AG09309 (cell line): ENCODE measurements around a stretch of chr14.

- RRBS, result 3% methylated on average over 8 of the region's 56 CpGs
These were observed 5.3 kb upstream of the ZNF839 start for GRCh38 chr14:102313978-102314830.

- RRBS, result no CpG with 5 or more reads among the region's 14 CpGs
These were observed 7.0 kb downstream of the ZNF839 start for GRCh38 chr14:102326521-102326984.

GRCh38 chr14:102450180-102450686 lies 59.3 kb downstream of the ANKRD9 start:
- RRBS, result no CpG with 5 or more reads among the region's 6 CpGs

GRCh38 chr14:102499107-102500070 lies 10.2 kb downstream of the ANKRD9 start:
- RRBS, result no CpG with 5 or more reads among the region's 29 CpGs

- RRBS, result 2% methylated on average over 22 of the region's 47 CpGs
These were observed 693 bp downstream of the ANKRD9 start for GRCh38 chr14:102508751-102509414.

- RRBS, result no CpG with 5 or more reads among the region's 19 CpGs
These were observed 1.8 kb upstream of the RCOR1 start for GRCh38 chr14:102590459-102591253.

DNA sequence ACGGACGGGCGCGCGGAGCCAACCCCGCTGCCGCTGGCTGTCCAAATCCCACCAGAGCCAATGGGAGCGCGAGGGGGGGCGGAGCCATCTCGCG lies 137 bp upstream of the RCOR1 start:
- RRBS, result no CpG with 5 or more reads among the region's 12 CpGs

DNA sequence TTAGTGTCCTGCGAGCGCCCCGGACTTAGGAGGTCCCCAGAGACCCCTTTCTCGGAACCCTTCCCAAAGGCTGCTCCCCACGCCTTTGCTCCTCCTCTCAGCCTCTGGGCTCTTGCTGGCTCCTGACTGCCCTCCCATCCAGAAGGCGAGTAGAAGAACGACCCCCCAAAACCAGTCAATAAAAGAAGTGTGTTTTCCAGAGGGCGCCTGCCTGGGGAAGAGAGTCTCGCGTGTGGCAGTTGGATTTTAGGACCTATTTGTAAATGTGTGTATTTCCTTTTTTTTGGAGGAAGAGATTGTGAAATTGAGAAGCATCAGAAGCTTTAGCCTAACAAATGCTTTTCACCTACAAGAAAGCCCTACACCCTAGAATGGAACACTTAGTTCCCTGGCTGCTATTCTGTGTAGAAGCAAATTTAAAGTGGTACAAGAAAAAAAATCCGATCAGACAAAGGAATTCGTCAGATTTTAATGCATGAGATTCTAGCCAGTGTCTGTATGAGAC lies 1.3 kb downstream of the RCOR1 start:
- RRBS, result no CpG with 5 or more reads among the region's 12 CpGs

DNA sequence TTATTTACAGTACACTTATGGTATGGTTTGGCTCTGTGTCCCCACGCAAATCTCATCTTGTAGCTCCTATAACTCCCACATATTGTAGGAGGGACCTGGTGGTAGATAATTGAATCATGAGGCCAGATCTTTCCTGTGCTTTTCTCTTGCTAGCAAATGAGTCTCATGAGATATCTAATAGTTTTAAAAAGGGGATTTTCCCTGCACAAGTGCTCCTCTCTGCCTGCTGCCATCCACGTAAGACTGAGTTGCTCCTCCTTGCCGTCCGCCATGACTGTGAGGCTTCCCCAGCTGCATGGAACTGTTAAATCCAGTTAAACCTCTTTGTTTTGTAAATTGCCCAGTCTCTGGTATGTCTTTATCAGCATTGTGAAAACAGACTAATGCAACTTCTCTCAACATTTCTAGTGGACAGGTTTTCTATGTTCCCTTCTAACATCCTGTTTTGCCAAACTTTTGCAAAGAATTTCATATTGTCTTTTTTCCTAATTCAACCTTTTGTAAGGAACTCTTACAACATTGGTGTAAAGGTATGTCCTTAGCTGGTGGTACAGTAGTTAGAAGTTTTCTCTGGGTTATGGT lies 70.6 kb downstream of the RCOR1 start:
- RRBS, result no CpG with 5 or more reads among the region's 4 CpGs

DNA sequence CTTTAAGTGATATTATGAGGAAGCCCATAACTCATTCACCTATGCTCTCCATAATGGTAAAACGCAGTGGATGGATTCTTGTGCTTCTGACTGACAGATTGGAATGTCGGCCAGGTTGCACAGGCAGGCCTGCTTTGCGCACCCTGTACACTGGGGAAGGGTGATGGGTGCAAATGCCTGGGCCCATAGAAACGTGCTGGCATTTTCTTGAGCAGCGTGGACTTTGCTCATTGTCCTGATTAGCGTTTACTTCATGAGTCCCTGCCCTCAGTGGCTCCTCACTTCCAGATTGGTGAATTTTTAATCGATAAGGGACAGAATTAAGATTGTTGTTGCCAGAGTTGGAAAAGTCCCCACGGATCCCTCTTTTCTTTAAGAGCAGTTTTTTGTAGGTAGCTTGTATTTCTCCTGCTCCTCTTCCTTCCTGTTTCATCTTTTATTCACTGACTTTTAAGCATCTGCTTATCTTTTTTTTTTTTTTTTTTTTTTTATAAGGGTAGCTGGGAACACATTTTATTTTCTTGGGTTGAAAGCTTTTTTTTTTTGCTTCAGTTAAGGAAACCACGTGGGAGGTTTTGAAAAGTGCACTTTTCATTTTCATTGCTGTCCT lies 80.8 kb upstream of the TRAF3 start:
- RRBS, result no CpG with 5 or more reads among the region's 9 CpGs

DNA sequence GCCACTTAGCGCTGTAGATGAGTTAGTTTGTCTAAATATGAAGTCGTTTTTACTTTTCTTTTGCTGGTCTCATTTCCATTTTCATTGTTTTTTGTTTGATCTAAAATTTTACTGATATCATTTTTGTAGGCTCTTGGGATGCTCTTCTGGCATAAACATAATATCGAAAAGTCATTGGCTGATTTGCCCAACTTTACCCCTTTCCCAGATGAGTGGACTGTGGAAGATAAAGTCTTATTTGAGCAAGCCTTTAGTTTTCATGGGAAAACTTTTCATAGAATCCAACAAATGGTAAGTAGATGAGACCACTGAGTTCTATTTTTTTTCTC lies 70.1 kb upstream of the TRAF3 start:
- RRBS, result no CpG with 5 or more reads among the region's 3 CpGs

GRCh38 chr14:102727448-102728016 lies 49.7 kb upstream of the TRAF3 start:
- RRBS, result no CpG with 5 or more reads among the region's 9 CpGs

- RRBS, result no CpG with 5 or more reads among the region's 7 CpGs
These were observed 5.7 kb downstream of the TRAF3 start for GRCh38 chr14:102782959-102783392.

- RRBS, result no CpG with 5 or more reads among the region's 4 CpGs
These were observed 48.6 kb upstream of the AMN start for GRCh38 chr14:102873882-102874205.

GRCh38 chr14:102905327-102906014 lies 17.0 kb upstream of the AMN start:
- RRBS, result 95% methylated on average over 9 of the region's 30 CpGs

GRCh38 chr14:102913261-102913874 lies 9.1 kb upstream of the AMN start:
- RRBS, result no CpG with 5 or more reads among the region's 20 CpGs

GRCh38 chr14:103004099-103004610 lies 53.2 kb downstream of the CDC42BPB start:
- RRBS, result 88% methylated on average over 2 of the region's 13 CpGs

DNA sequence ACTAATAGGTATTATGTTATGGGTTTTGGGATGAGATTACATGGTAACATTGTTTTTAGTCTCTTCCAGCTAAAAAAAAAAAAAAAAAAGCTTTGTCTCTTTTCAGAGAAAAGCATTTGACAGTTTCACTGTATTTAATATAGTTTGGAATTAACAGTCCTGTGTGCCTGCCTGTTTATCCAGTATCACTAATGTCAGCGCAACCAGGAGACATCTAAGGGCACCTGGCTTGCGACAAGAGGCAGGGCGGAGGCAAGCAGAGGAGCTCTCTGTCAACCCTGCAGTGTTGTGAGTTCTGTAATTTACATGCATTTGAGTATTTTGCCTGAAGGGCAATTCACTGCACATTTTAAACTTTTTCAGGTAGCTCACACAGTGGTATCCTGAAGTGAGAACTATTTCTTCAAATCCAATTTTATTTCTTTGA lies 6.0 kb downstream of the CDC42BPB start:
- RRBS, result no CpG with 5 or more reads among the region's 3 CpGs

- RRBS, result no CpG with 5 or more reads among the region's 33 CpGs
These were observed 1.0 kb downstream of the CDC42BPB start for GRCh38 chr14:103056208-103056890.

DNA sequence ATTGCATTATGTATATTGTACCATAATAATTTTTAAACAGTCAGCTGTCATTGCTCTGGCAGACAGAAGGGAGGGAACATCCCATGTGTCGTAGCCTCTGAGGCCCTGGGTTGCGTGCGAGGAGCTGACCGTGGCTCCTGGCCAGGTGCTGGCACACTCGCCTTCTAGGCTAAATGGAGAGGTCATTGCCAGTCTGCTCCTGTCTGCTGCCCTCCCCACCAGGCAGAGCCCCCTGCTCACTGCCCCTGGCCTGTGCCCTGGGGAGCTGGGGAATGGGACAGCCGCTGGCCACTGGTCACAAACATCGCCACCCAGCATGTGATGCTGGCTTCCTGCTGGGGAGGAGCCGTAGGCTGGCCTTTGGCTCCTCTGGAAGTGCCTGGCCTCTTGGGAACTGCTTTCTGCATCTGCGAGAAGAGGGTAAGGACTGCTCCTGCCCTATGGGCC lies 2.2 kb upstream of the TNFAIP2 start:
- RRBS, result no CpG with 5 or more reads among the region's 9 CpGs